Subcutaneous adipose tissue (tissue), 3 donors: ENCODE measurements around a stretch of chr1.

- PRO-cap, result no peak
- RAMPAGE, long total RNA, 3 experiments, result no peak in any of the 3 experiments
Observed at GRCh38 chr1:198292719-198293374, 136.0 kb downstream of the NEK7 start.

DNA sequence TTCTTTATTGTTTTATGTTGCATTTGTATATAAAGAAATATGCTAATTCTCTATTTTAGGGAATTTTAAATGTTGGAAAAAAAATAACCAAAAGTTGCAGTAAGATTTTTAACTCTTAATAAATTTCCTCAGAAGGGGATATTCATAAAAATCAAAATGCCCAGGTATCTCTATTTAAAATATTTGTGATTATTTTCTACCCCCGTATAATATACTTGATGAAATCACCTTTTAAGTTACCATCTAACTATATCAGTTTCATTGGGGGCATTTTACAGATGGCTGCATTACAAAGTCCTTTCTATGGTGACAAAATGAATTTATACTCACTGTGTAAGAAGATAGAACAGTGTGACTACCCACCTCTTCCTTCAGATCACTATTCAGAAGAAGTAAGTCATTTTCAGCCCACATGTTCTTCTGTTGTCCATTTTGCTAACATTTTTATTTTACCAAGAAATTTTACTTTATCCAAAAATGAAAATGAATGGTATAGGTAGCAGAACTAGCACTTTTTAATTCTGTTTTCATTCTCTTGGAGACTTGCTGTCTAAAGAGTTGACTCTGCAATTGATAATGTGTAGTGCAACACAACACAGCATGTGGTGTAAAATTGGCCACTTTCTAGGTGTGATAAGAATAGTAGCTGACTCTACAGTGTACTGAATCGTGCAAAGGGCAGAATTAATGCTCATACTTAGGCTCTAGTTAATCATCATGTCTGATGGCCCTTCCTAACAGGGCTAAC lies 140.2 kb downstream of the NEK7 start:
- PRO-cap, result no peak
- RAMPAGE, long total RNA, 3 experiments, result start-site peak on the plus strand in 1 of 3 experiments, centred at positions 339 to 515 of the sequence, 5 to 24 reads per replicate

DNA sequence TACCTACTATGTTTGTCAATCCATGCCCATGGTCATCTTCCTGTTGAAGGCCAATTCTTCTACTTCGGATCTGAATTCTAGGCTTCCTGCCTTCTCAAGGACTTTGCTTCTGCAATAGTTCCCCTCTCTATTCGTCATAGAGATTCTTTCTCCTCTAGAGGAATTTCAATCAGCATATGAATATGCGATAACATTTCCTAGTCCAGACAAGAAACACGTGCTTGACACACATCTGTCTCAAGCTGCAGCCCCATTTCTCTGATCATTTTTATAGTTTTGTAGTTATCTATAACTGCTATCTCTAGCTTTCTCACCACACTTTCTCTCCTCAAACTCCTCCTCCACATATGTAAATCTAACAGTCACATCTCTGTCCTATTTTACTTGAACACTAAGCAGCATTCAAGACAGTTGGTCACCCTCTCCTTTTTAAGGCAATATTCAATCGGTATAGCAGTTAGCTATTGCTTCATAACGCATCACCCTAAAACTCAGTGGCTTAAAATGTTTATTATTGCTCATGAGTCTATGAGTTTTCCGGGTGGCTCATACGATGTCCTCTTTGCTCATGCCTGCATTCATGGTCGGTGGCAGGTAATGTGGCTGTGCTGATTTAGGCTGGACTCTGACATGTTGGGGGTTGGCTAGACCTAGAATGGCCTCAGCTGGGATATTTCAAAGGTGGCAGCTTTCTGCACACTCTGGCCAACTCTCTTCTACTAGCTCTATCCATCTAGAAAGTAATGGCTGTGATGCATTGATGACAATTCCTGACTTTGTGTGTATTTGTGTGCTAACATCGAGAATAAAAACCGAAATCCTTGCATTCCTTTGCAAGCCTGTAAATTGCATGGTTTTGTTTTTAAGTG lies 20.7 kb downstream of the ATP6V1G3 start:
- PRO-cap, result no peak
- RAMPAGE, long total RNA, 3 experiments, result no peak in any of the 3 experiments

- PRO-cap, result no peak
- RAMPAGE, long total RNA, 3 experiments, result no peak in any of the 3 experiments
Observed at GRCh38 chr1:198520528-198520950, 19.9 kb downstream of the ATP6V1G3 start.

DNA sequence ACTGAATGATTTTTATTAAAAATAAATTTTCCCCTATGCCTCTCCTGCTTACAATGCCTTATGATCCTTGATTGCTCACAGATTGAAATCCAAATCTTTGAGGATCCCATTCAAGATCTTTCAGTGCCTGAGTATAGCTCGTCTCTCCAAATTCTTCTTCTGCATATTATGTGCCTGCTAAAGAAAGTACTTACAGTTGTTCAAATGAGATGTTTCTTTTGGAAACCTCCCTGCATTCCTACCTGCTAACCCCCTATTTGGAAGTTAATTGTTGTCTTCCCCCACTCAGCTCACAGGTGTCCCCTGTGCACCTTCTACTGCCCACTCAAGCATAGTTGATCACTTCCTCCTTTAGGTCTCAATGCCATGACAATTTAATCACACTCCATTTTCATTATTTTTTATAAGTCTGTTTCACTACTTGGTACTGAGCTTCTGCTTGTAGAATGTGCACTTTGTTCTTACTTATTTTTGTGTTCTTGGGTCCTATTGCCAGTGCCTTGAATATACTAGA lies 16.3 kb upstream of the PTPRC start:
- PRO-cap, result no peak
- RAMPAGE, long total RNA, 3 experiments, result no peak in any of the 3 experiments

DNA sequence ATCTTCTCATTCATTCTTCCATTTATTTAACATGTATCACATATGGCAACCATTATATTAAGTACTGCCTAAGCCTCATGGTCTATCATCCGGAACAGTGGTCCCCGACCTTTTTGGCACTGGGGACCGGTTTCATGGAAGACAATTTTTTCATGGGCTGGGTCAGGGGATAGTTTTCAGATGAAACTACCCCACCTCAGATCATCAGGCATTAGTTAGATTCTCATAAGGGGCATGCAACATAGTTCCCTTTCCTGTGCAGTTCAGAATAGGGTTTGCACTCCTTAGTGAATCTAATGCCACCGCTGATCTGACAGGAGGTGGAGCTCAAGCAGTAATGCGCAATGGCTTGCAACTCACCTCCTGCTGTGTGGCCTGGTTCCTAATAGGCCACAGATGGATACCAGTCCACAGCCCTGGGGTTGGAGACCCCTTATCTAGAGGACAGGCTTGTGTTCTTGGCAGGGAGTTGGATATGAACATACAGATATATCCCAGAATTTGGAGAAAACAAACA lies 5.3 kb upstream of the PTPRC start:
- PRO-cap, result no peak
- RAMPAGE, long total RNA, 3 experiments, result no peak in any of the 3 experiments

DNA sequence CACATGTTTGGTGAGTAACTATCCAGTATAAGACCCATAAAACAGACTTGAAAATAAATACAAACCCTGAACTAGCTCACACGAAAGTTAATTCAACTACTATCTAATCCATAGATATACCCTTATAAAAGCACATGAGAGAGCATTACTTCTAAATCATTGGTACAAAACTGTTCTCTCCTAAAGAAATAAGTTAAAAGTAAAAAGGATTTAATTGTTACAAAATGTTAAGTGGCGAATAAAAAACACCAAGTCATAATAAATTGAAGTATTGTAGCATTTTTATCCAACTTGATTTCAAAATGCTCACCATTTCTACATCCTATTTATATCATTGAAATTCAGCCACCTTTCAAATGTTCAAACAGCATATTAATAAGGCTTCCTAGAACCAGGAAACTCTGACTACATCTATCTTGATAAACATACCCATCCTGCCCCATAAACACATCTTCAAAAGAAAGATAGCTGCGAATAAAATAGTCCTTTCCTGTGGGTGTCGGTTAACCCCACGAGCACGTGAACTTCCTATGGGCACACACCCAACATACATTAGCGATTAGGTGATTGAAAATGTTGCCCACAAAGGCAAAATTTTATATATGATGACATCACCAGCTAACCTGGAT lies 295.8 kb downstream of the PTPRC start:
- PRO-cap, result no peak
- RAMPAGE, long total RNA, 3 experiments, result no peak in any of the 3 experiments

DNA sequence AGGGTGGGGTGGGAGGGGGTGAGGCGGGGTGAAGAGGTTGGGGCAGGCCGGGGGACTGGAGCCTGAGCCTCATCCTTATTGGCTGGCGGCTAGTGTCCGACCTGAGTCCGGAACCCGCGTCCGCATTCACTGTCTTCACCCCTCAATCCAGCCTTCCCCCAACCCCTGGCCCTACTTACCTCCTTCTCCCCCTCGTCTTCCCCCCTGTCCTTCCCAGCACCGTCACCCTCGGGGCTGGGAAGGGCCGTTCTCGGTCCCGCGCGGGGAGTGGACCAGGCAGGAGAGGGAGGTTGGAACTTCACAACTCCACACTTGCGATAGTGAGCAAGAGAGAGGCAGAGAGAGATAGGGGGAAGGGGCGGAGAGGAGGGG lies 11.3 kb downstream of the NR5A2 start:
- PRO-cap, result bidirectional peak, plus-strand start at position 92 of the sequence, minus-strand start outside the sequence
- RAMPAGE, long total RNA, 3 experiments, result no peak in any of the 3 experiments

- PRO-cap, result no peak
- RAMPAGE, long total RNA, 3 experiments, result no peak in any of the 3 experiments
Observed at GRCh38 chr1:200364020-200364926, 45.6 kb downstream of the ZNF281 start.

DNA sequence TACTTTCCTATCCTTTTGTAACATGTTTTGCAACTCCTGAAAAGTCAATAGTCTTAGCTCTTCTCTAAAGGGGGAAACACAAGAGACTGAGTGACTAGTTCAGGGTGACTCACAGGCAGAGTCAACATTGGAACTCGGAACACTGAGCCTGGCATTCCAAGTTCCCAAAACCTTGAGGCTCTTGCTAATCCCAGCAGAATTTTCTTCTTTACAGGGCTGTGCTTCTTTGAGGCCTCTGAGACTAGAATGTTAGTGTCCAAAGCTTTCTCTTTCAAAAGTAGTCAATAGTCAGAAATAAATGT lies 37.7 kb downstream of the ZNF281 start:
- PRO-cap, result no peak
- RAMPAGE, long total RNA, 3 experiments, result no peak in any of the 3 experiments

DNA sequence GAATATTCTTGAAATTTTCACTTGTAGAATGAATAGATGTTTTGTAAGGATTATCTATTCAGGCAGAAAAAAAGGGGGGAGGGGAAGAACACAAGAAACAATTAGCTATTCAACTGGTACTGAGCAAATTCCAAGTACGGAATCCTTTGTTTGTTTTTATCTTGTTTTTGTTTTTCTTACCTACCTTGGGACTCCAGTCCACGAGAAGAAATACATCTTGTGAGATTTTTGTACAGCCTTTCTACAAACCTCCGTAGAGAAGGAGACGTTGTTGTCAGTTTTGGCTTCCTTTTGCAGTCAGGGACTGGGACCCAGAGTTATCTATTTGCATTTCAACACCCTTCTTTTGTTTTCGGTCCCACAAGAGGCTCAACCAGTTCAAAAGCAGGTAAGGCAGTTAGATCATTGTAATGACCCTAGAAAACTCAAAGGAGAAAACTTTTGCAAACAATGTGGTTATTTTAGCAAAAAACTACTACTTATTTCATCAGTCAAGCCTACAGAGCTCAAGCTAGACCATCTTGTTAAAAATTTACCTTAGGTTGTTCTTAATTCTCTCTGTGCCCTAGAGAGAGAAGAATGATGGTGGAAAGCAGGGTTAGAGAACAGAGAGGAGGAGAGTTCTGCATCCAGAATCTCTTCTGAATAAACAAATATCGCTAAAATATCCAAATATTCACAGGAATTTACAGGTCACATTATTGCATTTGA lies 35.9 kb downstream of the ZNF281 start:
- PRO-cap, result no peak
- RAMPAGE, long total RNA, 3 experiments, result no peak in any of the 3 experiments

DNA sequence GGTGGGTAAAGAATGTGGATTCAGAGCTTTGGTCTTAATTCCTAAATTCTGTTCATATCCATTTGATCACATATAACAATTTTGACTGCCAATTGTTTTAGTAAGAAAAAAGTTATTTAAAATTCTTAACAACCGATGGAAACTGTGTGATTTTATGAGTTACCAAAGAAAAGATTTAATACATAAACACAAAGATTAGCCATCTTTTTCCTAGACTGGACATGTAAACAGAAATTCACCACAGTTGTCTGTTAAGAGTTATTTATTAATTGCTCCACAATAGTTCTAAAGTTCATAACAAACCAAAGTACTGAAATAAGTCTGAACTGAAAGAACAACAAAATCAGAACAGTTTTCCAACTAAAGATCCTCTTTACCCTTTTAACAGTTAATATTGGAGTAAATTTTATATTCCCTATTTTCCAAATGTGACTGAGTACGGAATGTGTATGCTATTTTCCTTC lies 8.6 kb downstream of the ZNF281 start:
- PRO-cap, result no peak
- RAMPAGE, long total RNA, 3 experiments, result no peak in any of the 3 experiments

GRCh38 chr1:200405927-200406540 lies 3.8 kb downstream of the ZNF281 start:
- PRO-cap, result no peak
- RAMPAGE, long total RNA, 3 experiments, result no peak in any of the 3 experiments

GRCh38 chr1:200408890-200409738 lies 722 bp downstream of the ZNF281 start:
- PRO-cap, result no peak
- RAMPAGE, long total RNA, 3 experiments, result start-site peak on the minus strand in 1 of 3 experiments, at chr1:200409187-200409473 at its widest, 12 reads per replicate

- PRO-cap, result no peak
- RAMPAGE, long total RNA, 3 experiments, result no peak in any of the 3 experiments
Observed at GRCh38 chr1:200891759-200892273, 2.9 kb upstream of the INAVA start.

- PRO-cap, result no peak
- RAMPAGE, long total RNA, 3 experiments, result no peak in any of the 3 experiments
Observed at GRCh38 chr1:200892274-200893110, 2.2 kb upstream of the INAVA start.

GRCh38 chr1:201014513-201014877 lies 9.0 kb downstream of the KIF21B start:
- PRO-cap, result no peak
- RAMPAGE, long total RNA, 3 experiments, result no peak in any of the 3 experiments

DNA sequence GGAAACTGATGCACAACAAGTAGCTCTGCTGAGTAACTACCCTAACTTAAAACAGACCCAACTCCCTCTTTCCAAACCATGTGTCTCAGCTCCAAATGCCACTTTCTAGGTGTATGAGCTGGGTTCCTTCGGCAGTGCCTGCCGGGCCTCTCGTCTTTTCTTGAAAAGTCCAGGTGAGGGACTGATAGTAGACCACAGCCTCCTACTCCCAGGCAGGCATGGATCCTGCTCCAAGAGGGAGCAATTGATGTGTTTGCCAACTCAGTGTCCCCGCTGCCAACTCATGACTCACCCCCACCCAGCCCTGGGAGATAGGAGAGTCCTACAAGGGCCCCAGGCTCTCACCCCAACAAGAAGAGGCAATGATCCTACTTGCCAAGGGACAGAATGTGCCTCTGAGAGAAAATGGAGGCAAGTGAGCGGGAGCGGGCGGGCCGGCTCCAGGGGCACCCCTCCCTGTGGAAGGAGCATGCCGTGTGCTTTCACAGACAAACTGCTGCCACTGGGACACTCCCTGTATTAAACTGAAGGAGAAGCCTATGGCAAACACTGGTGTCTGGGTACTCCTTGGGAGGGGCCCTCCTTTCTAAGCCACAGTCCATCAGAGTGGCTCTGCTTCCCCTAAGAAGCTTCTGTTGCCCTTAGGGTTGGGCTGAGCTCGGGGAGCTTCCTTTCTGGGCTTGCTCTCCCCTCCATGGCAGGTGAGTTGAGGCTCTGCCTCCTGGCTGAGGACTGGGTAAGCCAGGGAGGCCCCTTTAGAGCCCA lies 16.6 kb downstream of the PKP1 start:
- PRO-cap, result no peak
- RAMPAGE, long total RNA, 3 experiments, result no peak in any of the 3 experiments

DNA sequence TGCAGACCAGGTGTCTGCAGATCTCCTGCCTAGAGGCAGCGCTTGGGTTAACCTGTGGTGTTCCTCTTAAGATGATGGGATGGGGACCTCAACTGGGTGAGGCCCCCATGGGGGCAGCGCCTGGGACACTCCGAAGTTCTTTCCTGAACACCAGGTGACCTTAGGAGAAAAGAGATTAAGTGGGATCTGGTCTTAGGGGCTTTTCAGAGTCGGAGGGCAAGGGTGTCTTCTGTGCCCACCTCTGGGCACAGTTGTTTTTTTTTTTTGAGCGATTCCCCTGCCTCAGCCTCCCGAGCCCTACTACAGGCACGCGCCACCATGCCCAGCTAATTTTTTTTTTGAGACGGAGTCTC lies 21.2 kb downstream of the TNNT2 start:
- PRO-cap, result no peak
- RAMPAGE, long total RNA, 3 experiments, result no peak in any of the 3 experiments

- PRO-cap, result no peak
- RAMPAGE, long total RNA, 3 experiments, result no peak in any of the 3 experiments
Observed at GRCh38 chr1:201384030-201384206, 6.4 kb upstream of the TNNT2 start.